Thoracic aorta endothelial cell (primary cell): ENCODE data around the genes SFSWAP, ULK1 and GALNT9.

DNA sequence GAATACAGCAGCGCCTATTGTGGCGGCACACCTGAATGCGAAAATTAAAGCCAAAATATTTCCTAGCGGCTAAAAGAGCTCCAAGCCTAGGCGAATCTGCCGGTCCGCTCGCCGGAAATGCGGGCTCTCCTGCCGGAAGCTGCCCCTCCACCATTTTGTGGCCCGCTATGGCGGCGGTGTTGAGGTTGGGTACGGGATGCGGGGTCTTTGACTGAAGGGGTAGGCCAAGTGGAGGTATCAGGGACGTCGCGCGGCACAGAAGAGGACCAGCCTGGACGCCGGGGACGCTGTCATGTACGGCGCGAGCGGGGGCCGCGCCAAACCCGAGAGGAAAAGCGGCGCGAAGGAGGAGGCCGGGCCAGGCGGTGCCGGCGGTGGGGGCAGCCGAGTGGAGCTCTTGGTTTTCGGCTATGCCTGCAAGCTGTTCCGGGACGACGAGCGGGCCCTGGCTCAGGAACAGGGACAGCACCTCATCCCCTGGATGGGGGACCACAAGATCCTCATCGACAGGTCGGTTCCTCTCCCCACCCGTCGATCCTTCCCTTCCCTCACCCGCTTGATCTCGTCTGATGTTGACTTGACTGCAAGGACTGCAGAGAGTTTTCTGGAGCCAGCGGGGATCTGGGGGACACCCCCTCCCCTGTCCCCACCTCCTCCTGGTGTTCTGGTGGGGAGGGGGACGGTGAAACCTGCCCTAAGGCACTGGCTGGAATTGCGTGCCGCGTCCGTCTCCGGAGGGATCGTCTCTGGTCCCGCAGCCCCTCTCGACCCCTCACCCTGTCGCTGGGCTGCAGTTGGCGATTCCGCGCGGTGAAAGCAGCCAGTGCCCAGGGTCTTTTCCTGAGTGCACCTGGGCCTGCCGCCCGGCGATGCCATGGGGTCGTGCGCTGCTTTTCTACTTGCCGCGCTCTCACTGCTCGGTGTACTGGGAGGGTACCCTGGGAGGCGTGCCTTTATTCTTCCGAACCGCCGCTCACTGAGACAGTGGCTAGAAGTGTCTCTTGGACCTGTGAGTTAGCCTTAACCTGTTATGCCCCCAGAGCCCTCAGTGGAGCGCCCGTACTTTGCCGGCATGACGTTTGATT is at the start of gene SFSWAP:
Gene SFSWAP (plus strand): TSS at position 153 of the 1,085 bp plus-strand sequence.
- CAGE, long polyA plus RNA = no peak

DNA sequence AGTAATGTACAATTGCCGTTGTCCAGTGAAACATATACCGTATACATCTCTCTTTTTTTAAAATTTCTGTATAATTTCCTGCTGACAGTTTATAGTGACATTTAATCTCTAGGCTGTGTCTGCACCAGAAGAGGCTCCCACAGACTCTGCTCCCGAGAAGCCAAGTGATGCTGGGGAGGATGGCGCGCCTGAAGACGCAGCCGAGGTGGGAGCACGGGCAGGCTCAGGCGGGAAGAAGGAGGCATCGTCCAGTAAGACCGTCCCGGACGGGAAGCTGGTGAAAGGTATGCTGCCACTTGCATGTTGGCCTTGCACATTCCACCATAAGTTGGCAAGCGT is 45.4 kb downstream of the SFSWAP start:
- CAGE, long polyA plus RNA = no peak

DNA sequence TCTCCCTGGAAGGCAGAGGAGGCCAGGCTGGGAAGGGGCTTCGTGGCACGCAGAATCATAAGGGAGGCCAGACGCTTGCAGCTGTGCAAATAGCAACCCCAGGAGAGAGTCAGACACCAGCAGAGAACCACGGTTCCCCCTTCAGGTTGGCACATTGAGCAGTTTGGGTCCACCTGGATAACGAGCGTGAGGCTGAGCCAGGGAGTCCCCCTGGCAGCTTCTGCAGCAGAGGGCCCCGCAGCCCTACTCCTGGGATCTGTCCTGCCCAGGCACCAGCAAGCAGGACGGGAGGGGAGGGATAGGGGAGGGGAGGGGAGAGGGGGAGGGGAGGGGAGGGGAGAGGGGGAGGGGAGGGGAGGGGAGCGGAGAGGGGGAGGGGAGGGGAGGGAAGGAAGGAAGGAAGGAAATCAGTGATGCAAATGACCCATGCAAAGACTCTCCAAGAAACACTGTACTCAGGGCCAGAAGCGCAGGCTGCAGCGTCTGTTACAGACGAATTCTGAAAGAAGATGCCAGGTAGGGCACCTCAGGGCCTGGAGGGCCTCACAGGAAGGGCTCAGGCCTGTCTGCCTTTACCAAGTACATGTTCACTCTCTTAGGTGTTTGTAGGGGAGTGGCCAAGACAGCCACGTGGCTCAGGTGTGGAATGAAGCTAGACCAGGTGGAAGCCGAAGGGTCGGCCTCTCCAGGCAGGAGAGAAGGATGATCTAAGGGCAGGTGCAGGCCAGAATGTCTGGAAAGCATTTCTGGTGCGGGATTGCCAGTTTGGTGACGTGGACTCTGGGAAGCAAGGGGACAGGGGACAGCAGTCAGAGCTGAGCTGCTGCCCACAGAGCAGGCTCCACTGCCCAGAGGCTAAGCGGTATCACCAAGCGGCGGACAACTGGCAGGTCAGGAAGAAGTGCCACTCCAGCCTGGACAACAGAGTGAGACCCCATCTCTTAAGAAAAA is 32.2 kb upstream of the MMP17 start:
- CAGE, long polyA plus RNA = no peak

DNA sequence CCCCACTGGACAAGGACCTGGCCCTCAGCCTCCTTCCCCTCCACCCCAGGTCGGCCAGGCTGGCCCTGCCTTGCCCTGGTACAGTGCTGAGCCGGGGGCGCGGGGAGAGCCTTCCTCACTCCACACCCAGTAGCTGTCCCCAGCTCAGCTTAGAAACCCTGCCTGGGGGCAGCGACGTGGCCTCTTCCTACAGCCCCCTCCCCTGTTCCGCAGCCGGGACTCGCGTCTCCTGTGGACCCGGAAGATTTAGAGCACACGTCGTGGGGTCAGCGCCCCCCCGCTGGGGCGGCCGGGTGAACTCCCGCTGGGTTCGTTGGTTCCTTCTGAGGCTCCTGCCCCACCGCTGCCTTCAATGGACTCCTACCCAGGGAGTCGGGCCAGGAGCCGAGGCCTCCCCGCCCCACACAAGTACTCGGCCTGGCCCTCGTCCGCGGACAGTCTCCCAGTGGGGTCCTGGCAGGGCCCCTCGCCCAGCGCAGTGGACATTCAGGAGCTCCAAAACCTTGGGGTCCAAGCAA is 1.1 kb downstream of the MMP17 start:
- CAGE, long polyA plus RNA = no peak

GRCh38 chr12:131894062-131895165 is at the start of gene ULK1:
ULK1 (plus strand) TSS chr12:131894622.
- CAGE, long polyA plus RNA = no peak

DNA sequence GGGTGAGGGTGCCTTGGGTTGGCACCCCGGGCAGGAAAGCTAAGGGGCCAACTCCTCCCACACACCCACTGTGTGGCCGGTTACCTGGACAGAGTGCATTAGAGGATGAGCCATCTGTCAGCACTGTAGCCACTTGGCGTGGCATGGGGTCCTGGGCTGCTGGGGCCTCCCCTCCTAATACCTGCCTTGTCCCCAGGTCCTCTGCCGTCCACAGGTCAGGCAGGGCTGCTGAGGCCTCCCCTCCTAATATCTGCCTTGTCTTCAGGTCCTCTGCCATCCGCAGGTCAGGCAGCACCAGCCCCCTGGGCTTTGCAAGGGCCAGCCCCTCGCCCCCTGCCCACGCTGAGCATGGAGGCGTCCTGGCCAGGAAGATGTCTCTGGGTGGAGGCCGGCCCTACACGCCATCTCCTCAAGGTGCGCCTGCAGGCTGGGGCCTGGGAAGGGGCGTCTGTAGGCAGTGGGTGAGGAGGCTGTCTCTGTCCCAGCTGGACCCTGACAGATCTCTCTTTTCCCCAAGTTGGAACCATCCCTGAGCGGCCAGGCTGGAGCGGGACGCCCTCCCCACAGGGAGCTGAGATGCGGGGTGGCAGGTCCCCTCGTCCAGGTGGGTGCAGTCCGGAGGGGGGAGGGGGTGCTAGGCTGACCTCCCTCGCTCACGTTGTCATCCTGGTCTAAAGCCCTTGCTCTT is 14.1 kb upstream of the PUS1 start:
- CAGE, long polyA plus RNA = no peak

DNA sequence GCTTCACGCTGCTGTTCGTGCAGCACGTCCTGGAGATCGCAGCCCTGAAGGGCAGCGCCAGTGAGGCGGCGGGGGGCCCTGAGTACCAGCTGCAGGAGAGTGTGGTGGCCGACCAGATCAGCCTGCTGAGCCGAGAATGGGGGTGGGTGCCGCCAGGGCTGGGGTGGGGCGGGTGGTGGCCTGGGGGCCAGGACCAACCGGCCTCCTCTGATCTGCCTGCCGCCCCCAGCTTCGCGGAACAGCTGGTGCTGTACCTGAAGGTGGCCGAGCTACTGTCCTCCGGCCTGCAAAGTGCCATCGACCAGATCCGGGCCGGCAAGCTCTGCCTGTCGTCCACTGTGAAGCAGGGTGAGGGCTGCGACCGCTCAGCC is 9.8 kb upstream of the PUS1 start:
- CAGE, long polyA plus RNA = no peak

- CAGE, long polyA plus RNA = no peak
Observed at GRCh38 chr12:131921775-131922321, 7.2 kb upstream of the PUS1 start.

DNA sequence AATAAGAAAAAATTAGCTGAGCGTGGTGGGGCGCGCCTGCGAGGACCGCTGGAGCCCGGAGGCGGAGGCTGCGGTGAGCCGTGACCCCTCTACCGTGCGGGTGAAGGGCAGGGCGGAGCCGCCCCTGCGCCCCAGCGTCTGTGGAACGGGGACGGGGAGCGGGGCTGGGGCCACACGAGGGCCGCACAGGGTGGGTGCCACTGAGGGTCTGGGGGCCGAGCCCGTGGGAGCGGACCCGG is 434 bp upstream of the PUS1 start:
- CAGE, long polyA plus RNA = no peak

- CAGE, long polyA plus RNA = no peak
Observed at GRCh38 chr12:131928962-131929165, 212 bp upstream of the PUS1 start.

DNA sequence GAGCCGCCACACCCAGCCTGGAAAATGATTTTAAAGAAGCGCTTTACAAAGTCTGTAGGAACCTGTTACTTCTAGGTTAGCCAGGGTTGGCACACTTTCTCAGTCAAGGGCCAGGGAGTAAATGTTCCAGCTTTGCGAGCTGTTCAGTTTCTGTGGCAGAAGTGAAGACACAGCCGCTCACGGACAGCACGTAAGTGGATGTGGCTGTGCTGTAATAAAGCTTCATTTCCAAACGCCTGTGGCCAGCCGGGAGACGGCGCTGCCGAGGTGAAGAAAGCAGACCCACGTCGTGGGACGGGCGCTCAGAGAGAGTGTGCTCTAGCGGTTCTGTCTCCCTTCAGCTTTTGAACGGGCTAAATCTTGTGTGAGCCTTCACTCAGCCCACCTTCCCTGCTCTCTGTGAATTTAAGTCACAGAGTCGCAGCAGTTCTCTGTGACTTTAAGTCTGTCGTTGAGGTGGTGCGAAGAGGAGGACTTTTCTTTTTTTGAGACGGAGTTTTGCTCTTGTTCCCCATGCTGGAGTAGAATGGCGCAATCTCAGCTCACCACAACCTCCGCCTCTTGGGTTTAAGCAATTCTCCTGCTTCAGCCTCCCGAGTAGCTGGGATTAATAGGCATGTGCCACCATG is 35.5 kb downstream of the EP400 start:
- CAGE, long polyA plus RNA = no peak

- CAGE, long polyA plus RNA = no peak
Observed at GRCh38 chr12:132013449-132014128, 63.8 kb downstream of the EP400 start.

DNA sequence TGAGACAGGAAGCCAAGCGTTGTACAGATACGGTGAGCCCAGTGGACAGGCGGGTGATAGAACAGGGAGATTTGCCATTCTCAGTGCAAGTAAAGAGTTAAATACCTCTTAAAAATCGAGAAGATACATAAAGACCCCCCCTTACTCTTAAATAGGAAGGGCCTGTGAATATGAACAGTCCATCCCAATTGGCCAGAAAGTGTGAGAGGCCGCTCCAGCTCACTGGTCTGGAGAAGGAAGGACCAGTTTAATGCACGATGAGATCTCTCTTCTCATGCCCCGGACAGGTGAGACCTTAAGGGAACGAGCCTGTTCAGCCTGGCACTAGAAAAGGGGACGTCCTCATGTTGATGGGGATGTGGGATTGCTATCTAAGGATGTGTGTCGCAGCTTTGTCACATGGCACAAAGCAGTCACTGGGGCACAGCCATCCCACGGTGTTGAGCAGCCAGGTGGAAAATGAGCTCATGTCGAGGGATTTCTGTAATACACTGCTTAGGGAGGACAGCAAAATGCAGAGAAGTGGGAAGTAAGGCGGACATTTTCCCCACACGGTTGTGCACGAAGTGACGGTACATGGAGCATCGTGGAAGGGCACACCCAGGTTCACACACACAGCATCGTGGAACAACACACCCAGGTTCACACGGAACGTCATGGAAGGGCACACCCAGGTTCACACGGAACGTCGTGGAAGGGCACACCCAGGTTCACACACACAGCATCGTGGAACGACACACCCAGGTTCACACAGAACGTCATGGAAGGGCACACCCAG is 85.4 kb downstream of the EP400 start:
- CAGE, long polyA plus RNA = no peak

DNA sequence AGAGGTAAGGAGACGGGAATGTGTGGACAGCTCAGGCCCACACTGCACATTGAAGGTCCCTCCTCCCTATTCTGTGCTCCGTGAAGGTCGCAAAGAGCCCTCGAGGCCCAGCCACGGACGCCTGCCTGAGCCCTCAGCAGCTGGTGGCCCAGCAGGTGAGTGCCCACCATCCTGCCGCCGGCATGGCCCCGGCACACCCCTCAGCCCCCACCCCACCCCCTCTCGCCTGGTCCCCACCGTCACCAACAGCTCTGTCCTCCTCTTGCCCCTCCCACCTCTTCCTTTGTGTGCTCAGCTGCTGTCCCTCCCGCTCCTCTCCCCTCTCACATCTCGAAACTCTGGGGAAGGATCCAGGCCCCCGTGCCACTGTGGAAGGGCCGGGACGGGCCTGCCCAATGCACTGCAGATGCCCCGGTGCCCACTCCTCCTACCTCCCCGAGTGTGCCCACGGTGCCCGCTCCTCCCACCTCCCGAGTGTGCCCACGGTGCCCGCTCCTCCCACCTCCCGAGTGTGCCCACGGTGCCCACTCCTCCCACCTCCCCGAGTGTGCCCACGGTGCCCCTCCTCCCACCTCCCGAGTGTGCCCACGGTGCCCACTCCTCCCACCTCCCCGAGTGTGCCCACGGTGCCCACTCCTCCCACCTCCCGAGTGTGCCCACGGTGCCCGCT is 9.8 kb downstream of the DDX51 start:
- CAGE, long polyA plus RNA = no peak

DNA sequence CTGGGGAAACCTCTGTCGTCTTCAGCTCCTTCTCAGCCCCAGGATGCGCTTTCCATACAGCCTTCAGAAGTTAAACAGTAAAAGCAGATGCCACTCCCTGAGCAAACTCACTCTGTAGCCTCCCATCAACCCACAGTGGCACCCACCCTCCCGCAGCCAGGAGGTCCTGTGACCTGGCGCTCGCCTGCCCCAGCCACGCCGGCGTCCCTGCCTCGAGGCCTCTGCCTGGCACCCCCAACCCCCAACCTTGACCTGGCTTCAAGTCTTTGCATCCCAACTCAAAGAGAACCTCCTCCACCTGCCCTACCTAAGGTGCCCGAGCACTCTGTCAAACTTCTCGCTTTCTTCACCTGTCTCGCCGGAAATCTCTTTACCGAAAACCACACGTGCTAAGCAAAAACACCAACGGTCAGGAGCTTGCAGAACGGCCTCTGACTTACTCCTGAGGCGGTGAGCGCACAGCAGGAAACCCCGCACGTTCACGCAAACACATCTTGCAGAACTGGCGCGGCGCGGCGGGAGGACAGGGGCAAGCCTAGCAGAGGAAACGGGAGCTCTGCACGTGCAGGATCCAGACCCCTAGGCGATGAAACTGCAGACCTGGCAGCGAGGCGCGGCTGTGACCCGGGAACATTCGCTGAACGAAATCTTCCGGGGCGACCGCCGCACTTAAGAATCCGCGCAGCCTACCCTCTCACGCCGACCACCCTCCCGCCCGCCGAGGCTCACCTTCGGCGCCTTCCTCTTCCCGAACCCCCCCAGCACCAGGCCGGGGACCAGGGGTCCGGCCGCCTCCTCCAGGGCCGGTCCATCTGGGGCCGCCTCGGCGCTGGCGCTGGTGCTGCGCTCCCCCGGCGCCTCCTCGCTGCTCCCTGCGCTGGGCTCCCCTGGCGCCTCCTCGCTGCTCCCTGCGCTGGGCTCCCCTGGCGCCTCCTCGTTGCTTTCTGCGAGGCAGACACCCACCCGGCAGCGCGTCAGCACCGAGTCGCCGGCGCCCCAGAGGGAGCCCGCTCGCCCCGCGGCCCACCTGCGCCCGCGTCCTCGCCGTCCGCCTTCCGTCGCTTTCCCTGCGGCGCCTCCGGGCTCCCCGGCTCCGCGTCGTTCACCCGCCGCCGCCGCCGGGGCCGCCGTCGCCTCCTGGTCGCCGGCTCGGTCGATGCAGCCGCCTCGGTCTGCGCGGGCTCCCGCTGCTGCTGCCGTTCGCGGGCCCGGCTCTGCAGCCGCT is 741 bp downstream of the DDX51 start:
- CAGE, long polyA plus RNA = no peak

- CAGE, long polyA plus RNA = no peak
Observed at GRCh38 chr12:132151217-132151752, 7.0 kb downstream of the NOC4L start.

- CAGE, long polyA plus RNA = no peak
Observed at GRCh38 chr12:132322865-132323660, 6.3 kb downstream of the GALNT9 start.

DNA sequence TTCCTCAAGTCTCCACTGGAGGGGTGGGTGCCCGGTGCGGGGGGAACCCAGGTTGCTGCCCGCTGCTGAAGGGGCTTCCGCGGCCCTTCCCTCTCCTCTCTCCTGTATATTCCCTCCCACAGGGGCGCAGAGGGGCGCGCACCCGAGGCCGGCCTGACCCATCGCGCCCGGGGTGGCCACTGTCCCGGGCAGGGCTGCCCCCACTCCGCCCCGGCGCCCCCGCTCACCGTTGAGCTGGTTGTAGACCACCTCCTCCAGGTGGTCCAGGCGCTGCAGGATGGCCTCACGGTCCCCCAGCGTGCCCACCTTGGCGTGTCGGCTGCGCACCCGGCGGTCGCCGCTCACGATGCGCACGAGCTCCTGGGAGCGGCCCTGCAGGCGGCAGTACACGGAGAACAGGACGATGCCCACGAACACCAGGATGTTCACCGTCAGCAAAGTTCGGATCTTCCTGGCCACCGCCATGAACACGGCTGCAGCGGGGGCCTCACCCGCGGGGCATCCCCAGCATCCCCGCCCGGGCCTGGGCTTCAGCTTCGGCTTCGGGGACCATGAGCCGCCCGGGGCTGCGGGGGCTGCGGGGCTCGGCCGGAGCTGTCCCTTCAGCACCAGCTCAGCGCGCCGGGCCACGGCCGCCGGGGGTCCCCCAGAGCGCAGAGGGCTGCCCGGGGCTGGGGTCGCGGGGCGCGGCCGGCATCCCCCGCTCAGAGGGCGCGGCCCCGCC is 488 bp downstream of the GALNT9 start:
- CAGE, long polyA plus RNA = no peak

- CAGE, long polyA plus RNA = no peak
Observed at GRCh38 chr12:132329463-132329696, at the start of gene GALNT9. GALNT9 (minus strand) TSS chr12:132329589.

- CAGE, long polyA plus RNA = no peak
Observed at GRCh38 chr12:132423005-132423542, 66.9 kb upstream of the FBRSL1 start.